Parietal lobe (tissue), 2 donors: ENCODE measurements around the gene NBPF11.

- RAMPAGE, long total RNA = no peak
Observed at GRCh38 chr1:145890971-145891616, 5.4 kb upstream of the ANKRD35 start.

DNA sequence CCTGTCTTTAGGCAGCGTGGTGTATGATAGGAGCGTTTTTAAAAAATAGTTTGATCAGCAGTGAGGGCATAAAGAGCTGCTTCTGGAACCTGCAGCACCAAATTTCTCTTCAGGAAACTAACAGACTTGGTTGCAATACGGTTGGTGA lies 429 bp upstream of the RBM8A start:
- RAMPAGE, long total RNA = no peak

GRCh38 chr1:145928765-145929353 lies 1.6 kb upstream of the RBM8A start:
- RAMPAGE, long total RNA = no peak

DNA sequence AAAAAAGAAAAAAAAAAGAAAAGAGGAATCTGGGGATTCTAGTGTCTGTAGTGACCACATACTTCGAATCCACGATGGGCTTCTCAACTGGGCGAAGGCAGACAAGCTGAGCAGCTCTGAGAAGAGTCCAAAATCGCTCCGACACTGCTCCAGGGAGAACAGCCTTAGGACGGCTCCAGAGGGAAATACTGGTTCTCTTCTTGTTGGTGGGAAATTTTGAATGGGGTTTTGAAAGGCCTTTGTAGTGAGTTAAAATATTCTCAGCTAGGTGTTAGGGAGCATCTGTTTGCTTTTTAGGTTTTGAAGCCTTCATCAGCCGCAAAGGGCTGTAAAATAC lies 18.3 kb upstream of the HJV start:
- RAMPAGE, long total RNA = no peak

DNA sequence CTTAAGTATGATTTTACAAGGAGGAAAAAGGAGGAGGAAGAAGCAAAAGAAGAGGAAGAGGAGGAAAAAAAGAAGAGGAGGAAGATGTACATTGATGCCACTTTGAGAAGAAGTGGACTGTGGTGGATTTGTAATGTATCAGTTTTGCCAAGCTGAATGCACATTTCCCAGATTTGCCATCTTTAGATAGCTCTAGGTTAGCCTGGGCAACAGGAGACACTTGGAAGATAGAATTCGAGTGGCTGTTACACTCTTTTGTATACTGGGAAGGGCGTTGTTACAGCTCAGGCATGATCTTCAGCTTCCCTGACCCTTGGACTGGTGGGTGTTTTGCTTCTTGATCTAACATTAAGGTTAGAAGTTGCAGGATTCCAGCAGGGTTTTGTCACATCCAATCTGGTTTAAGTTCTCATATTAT lies 28.9 kb upstream of the HJV start:
- RAMPAGE, long total RNA = no peak

DNA sequence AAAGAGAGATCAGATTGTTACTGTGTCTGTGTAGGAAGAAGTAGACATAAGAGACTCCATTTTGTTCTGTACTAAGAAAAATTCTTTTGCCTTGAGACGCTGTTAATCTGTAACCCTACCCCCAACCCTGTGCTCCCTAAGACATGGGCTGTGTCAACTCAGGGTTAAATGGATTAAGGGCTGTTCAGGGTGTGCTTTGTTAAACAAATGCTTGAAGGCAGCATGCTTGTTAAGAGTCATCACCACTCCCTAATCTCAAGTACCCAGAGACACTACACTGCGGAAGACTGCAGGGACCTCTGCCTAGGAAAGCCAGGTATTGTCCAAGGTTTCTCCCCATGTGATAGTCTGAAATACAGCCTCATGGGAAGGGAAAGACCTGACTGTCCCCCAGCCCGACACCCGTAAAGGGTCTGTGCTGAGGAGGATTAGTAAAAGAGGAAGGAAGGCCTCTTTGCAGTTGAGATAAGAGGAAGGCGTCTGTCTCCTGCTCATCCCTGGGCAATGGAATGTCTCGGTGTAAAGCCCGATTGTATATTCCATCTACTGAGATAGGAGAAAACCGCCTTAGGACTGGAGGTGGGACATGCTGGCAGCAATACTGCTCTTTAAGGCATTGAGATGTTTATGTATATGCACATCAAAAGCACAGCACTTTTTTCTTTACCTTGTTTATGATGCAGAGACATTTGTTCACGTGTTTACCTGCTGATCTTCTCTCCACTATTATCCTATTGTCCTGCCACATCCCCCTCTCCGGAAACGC lies 10.4 kb downstream of the NBPF12 start:
- RAMPAGE, long total RNA = no peak

- RAMPAGE, long total RNA = no peak
Observed at GRCh38 chr1:147109645-147110022, 62.6 kb downstream of the PRKAB2 start.

DNA sequence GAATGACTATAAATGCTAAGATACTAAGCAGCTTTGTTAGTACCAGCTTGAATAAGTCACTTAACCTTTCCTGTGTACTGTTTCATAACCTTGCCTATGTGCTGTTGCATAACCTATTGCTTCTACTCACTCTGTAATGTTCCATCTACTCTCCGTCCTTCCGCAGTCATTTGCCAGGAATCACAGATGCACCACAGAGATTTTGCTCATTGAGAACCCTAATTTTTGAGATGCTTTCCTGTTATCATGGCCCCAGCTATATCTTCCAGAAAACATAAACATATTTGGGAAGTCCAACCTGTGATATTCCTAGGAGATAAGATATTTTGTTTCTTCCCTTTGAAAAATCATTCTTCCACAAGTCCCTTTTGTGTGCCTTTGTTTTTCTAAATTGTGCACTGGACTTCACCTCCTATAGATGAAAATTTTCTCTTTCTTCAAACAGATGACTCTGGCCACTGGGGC lies 44.7 kb downstream of the CHD1L start:
- RAMPAGE, long total RNA = no peak

GRCh38 chr1:147473308-147473507 lies 68.1 kb upstream of the BCL9 start:
- RAMPAGE, long total RNA = no peak

- RAMPAGE, long total RNA = no peak
Observed at GRCh38 chr1:147527374-147527667, 14.0 kb upstream of the BCL9 start.

- RAMPAGE, long total RNA = no peak
Observed at GRCh38 chr1:147579526-147580061, 38.3 kb downstream of the BCL9 start.

GRCh38 chr1:147586790-147587731 lies 45.8 kb downstream of the BCL9 start:
- RAMPAGE, long total RNA = no peak

GRCh38 chr1:147599939-147600510 lies 58.7 kb downstream of the BCL9 start:
- RAMPAGE, long total RNA = no peak

DNA sequence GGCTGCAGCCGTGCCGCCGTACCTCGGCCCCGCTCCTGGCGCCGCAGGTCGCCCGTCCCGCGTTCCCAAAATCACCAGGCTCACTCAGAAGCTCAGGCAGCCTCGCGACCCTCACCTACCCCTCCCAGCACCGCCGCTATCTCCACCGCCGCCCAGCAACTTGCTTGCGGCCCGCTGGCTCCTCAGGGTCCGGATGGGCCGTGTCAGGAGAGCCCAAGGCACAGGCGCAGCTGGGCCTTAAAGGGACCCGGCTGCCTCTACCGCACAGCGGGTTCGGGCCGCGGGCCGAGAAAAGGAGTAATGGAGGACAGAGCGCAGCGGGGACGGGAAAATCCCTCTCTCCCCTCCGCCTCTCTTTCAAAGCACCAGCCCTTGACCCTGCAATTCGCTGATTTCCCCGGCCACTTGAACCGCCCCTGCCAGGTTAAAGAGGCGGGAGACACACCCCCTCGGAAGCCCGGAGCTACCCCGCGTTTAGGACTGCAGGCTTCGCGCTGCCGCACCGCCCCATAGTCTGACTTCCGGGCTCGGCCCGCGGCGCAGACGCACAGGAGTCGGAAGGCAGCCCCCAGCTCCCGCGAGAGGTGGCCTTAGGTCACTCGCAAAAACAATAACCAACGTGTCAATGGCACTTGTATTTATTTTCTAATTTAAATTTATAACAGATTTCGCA lies at the start of gene NBPF11:
NBPF11 (minus strand) TSS at position 484 of the 673 bp plus-strand sequence.
- RAMPAGE, long total RNA = no peak

DNA sequence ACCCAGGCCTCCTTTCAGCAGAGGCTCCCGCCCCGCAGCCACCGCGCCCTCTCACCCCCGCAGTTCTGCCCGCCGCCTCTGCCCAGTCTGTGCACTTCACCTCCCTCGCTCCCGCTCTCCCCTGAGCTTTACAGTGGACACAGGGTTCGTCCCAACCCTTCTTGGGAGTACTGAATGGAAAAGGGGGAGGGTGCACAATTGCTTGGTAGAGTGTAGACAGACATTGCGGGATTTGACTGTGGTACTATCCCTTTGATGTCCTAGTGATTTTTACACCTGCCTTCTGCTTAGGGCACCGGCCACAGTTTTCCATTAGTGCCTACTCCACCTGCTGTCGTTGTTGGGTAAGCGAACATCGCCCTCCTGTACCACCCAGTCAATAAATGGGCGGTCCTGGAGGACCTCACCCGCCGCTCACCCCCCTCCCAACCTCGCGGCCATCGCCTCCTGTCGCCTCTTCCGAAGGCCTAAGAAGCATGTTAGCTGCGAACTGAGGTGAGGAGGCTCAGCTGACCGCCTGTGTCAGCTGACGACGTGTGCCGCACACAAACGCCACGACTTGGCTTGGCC lies 9.3 kb upstream of the NBPF11 start:
- RAMPAGE, long total RNA = no peak

- RAMPAGE, long total RNA = no peak
Observed at GRCh38 chr1:148264520-148265702, 112.8 kb upstream of the NBPF11 start.

DNA sequence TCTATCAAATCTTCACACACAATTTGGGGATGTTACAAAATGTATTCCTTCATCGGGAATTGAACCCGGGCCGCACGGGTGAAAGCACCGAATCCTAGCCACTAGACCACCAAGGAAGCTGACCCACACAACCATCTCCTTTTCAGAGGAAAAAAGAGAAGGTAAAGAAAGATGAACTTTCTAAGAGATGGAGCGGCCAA lies 156.7 kb upstream of the NBPF11 start:
- RAMPAGE, long total RNA = no peak

DNA sequence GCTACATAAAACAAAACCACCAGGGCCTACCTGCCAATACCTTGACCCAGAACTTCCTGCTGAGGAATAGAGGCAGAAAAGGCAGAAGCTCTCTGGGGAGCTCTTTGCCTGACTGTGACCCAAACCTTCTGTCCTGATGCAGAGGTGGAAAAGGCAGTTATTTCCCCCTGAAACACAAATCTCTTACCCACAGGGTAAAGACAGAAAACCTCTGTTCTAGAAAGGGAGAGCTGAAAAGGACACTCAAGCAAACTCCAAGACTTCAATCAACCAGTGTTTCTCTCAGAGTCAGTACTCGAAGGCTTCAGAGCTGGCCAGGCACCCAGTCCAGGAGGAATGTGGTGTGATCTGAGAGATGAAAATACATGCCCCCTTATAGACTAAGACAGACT lies 111.2 kb downstream of the PPIAL4G start:
- RAMPAGE, long total RNA = no peak

GRCh38 chr1:148425096-148425675 lies 57.9 kb downstream of the PPIAL4G start:
- RAMPAGE, long total RNA = no peak

- RAMPAGE, long total RNA = no peak
Observed at GRCh38 chr1:148458178-148458916, 24.8 kb downstream of the PPIAL4G start.